ENCODE results near the genes ATP5F1A and ELOA2.

GRCh38 chr18:44709476-44710091 lies 28.9 kb downstream of the SETBP1 start:
- PRO-cap, result no peak

DNA sequence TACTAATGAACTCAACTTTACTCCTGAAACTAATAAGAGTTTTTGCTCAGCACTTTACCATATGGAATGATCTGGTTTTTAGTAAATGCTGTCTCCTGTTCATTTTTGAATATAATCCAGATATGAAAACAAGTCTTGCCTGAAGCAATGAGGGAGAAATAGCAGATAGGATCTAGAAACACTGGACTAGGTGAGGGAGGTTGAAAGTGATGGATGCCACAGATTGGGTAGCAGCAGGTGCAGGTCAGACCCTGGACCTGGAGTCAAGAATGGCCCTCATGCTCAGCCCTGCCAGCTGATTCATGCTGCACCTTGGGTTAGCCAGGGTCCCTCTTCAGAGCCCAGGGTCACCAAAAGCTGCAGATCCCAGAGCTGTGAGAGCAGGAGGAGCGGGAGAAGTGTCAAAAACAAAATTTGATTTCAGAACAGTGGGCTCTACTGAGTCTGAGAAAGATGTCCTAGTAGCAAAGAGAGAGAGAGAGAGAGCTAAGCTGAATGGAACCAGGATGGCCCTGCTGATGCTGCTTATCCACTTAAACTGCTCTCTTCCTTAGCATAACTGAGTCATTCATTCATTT lies 37.4 kb downstream of the SETBP1 start:
- PRO-cap, result no peak

DNA sequence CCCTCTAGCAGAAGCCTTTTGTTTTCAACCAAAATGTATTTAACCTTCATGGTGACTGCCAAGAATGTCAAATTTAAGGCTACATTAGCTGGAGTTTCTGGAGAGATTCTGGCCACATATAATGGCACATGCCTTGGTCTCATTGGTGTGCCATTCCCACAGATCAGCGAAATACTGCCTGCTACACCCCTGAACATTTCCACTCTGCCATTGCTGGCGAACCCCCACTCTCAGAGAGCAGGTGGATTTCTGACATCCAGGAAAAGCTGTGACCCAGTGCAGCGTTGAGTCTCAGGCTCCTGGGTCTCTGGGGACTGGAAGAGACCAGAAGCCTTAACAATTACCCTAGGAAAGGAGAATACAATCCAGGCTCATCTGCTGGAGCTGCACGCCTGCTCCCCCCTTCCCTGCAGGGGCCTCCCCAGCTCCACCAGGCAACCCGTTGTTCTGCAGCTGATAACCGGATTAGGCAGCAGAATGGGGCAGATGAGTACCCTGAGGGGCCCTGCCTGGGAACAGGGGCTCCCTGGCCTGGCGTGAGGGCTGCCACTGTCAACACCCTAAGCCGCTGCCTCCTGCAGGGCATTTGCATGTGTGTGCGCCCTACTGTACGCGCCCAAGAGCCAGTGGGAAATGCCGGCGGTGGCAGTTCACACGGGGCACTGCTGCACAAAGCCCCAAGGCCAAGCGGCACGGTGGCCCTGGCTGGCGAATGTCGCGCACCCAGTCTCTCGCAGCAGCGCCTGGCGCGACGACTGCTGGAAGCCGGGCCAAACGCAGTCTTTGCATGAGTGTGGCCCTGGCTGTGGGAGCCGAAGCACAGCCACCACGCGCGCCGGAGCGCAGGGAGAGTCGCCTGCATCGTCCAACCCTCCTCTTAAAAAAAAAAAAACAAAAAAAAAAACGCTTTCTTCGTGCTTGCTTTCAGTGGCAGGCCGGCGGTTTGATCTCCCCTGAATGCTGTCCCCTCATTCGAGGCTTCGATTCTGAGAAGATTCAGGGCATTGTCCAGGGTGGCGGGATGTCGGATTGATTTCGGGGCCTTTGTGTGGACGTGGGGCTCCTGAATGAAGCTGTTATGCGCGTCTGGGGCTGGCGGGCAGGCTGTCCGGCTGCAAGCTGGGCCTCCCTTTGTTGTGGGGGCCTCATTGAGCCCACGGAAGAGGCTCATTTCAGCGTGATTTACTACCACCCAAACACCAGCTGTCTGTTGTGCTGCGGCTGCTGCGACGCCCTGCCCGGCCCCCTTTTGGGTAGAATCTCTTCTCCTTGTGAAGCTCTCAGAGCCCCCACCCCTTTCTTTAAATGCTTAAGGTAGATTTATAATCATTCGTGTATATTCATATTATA lies 63.7 kb downstream of the SETBP1 start:
- PRO-cap, result bidirectional peak, plus-strand start at position 826 of the sequence, minus-strand start at position 751 of the sequence

DNA sequence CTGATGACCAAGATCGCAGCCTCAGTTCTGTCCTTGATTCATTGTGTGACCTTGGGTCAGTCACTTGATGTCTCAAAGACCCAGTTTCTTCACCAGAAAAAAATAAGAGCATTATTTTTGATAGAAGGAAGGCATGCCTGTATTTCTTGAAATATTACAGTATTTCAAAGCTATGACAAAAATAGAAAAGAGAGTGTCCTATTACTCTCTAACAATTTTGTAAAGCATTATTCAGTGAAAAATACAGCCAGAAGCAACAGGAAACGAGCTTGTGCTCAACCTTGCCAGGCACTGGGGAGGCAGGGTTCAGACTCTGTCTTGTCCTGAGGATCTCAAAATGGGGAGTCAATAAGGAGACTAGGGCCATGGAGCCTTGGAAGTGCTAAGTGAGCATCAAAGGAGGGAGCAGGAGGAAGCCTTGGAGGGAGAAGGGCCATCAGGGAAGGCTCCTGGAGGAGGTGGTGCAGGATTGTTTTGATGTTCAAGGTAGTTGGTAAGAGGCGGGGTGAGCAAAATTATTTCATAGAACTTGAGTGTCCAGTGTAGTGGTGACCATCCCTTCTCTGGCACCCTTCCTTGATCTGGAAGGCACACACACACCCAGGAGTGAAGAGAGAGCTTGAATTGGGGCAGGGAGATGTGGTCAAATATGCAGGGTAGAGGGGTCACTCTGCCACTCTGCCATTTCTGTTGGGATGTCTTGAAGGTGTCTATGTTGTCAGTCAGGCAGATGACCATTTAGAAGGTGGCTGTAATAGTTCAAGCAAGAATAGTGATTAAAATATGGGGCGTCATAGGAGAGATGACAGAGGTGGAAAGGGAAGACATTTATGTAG lies 64.9 kb downstream of the SETBP1 start:
- PRO-cap, result no peak

DNA sequence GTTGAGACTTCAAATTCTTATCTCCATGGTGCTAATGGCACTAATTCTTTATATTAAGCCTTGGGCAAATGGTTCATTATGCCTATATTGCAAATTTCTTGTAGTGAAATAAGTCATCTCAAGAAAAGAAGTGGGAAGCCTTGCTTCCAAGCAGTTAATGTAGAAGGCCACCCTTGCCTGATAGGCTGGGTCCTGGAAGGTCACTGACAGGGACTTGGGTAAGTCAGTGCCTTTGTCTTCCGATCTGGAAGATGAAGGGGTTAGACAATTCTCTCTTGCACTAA lies 103.1 kb downstream of the SETBP1 start:
- PRO-cap, result no peak

DNA sequence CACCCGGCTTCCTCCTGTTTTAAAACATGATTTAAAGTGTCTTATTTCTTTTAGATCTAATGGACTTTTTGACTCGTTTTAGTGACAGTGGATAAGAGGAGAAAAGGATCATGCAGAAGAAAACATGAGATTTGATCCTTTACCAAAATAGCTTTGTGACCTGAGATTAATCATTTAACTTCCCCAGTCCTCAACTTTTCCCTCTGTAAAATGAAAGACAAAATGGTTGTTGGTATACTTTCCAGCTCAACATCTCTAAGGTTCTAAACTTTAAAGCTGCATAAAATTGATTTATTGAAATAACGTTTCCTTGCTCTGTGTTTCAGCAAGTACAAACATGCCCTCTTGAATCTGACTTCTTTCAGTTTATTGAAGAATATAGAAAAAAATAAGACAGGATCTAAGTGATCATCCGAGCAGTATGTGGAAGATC lies 108.4 kb downstream of the SETBP1 start:
- PRO-cap, result no peak

GRCh38 chr18:45686981-45687653 lies 36.9 kb upstream of the SLC14A1 start:
- PRO-cap, result no peak

- PRO-cap, result no peak
These were observed 35.9 kb upstream of the SLC14A1 start for GRCh38 chr18:45688180-45688450.

- PRO-cap, result no peak
These were observed 23.7 kb downstream of the SIGLEC15 start for GRCh38 chr18:45849285-45849563.

DNA sequence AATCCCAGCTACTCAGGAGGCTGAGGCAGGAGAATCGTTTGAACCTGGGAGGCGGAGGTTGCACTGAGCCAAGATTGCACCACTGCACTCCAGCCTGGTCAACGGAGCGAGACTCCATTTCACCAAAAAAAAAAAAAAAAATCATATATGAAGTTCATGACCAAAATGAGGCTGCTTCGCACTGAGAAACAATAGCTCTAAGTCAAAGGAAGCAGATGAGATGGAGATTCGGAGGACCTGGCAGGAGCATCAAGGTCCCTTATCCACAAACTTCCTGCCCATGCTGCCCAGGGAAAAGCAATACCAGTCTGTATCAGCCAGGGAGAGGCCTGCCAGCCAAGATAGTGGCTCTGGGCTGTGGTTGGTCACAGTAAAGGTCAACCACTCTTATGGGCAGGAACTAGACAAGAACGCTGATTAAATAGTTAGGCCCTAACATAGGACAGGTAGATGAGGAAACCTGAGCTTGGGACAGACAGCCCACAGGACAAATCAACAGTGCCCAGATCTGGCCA lies 10.8 kb downstream of the PSTPIP2 start:
- PRO-cap, result no peak

- PRO-cap, result bidirectional peak, plus-strand start at chr18:46098594, minus-strand start at chr18:46098279
These were observed at the start of gene ATP5F1A for GRCh38 chr18:46097916-46099020. ATP5F1A (minus strand) TSS chr18:46098296.

DNA sequence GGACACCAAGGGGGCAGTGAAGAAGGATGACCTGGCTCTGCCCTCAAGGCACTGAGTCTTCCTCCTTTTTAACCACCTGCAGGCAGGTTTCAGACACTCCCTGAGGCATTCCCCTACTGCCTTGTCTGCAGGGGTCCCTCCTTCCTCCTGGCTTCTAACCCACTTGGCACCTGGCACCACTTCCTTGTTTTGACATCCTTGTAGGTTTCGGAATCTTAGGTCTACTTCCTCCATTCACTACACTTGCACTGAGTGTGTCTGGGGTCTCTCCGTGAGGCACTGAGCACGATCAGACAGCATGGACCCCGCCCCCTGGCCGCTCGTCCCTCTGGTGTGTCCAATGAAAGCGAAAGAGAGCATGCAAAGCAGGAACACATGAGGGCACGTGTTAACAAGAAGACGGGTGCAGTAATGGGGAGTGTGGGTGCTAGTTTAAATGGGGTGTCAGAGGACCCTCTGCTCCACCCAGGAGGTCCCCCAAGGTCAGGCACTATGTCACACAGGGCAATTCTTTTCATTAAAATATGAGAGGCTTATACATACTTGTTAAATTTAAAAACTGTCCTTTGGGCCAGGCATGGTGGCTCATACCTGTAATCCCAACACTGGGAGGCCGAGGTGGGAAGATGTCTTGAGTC lies 5.8 kb upstream of the C18orf25 start:
- PRO-cap, result no peak

DNA sequence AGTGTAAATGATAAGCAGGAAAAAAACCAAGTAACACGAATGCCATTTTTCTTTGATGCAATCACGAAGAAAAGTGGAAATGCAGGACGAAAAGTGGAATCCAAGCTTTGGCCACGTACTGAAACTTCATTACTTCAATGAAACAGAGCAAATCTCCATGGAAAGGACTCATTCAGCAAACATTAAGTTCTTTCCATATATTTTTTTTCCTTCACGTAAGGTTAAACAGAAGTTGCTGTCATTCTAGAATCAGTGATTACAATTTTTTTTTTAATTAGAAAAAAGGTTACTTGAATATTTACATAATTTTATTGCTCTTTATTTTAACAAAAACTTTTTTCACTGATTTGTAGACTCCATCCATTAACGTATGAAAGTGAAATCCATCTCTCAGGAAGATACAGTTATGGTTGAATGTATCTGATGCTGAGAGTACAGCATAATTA lies 55.0 kb upstream of the ST8SIA5 start:
- PRO-cap, result no peak

- PRO-cap, result no peak
These were observed at the start of gene ELOA2 for GRCh38 chr18:47035352-47035839. ELOA2 (minus strand) TSS chr18:47035621.

DNA sequence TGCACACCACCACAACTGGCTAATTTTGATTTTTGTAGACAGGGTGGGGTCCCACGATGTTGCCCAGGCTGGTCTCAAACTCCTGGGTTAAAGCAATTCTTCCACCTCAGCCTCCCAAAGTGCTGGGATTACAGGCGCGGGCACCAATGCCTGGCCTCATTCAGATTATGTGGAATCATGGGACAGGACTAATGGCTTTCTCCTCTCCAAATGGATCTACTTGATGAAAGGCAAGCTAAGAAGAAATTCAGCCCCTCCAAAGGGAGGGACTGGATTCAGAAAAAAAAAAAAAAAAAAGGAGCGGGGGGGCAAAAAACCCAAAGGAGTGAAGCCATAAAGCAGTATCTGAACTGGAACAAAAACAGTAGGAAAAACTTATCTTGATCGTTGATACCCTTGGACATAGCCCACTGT lies 1.7 kb upstream of the HDHD2 start:
- PRO-cap, result no peak

DNA sequence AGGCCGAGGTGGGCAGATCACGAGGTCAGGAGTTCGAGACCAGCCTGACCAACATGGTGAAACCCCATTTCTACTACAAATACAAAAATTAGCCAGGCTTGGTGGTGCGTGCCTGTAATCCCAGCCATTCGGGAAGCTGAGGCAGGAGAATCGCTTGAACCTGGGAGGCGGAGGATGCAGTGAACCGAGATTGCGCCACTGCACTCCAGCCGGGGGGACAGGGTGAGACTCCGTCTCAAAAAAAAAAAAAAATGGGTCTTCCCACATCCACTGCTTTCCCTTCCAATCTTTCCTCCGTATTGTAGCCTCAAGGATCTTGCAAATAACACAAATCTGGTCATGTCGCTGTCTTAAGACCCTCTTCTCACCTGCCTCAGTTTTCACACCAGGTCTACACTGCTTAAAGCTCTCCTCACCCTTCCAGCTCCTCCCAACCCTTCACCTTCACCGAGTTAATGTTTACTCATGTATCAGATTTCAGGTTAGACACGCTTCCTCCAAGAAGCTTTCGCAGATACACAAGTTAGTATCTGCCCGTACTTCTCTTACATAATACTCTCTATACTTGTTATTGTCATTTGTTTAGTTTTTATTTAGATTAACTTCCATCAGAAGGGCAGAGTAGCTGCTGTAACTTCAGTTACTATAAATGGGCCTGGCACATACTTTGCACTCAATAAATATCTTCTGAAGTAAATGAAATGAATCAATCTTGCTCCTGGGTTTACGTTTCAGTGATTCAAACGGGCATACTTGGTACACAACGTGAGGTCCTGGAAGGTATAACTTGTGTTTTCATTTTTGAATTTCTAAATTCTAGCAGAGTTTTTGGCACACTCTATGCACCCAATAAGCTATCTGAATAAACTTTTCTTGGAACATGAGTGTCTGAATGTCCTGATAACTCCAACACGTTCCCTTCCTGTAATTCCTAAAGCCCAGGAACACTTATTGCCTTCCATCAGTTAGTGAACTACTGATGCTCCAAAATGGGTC lies 1.4 kb downstream of the IER3IP1 start:
- PRO-cap, result no peak

GRCh38 chr18:47595858-47596171 lies 334.6 kb downstream of the SMAD2 start:
- PRO-cap, result no peak

DNA sequence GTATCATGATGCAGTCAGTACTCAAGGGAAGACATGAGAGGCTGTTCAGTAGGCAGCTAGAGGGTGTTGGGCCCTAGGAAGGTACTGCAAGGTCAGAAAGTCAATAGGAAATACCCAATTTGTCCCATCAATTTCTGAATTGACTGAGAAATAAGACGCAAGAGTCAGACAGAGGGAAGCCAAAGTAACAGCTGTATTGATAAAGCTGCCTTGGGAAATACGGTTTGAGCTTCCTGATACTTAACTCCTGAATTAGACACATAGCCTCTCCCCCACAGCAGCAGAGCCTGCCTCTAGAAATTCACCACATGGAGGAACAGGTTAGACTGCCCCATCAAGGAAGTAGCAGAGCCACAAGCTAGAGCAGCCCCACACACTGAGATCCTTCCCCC lies 220.1 kb downstream of the SMAD2 start:
- PRO-cap, result no peak

GRCh38 chr18:47883665-47884160 lies 46.7 kb downstream of the SMAD2 start:
- PRO-cap, result no peak

DNA sequence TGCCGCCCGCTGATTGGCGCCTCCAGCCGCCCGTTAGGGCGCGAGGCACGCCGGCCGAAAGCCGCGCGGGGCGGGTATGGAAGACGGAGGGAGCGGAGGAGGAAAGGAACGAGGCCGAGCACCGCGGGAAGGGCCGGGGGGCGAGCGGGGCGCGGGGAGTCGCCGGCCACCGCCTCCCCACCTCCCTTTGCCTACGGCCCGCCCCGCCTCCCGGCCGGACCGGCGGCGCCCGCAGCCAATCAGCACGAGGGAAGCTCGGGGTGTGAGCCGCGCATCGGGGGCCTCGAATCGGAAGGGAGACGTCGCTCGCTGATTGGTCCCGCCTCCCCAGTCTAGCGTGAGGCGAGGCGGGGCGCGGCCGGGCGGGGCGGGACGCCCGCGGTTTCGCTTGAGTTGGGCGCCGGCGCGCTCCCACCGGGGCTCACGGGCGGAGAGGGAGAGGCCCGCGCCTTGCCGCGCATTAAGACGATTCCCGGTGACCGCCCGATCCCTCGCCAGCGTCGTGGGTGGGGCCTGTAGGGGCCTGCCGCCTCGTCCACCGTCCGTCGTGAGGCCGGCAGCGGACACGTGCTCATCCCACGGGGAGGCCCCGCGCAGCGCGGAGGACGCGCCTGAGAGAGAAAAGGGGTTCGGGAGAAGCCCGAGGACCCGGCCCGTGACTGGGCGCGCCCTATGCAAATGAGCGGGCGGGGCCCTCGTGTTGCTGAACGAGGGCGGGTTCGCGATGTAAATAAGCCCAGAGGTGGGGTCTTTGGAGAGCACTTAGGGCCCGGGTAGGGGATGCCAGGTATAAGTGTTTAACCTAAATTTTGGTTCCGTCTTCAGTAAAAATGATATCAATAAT lies 693 bp upstream of the SMAD2 start:
- PRO-cap, result bidirectional peak, plus-strand start at position 54 of the sequence, minus-strand start at position 72 of the sequence; bidirectional peak, plus-strand start at position 397 of the sequence, minus-strand start at position 196 of the sequence; bidirectional peak, plus-strand start at position 572 of the sequence, minus-strand start at position 612 of the sequence

Data from ReNcell CX (cell line).